ENCODE measurements around the genes CLTB and MXD3.

GRCh38 chr5:176359753-176360123, 1.8 kb downstream of the KIAA1191 start:
- RRBS: no CpG with 5 or more reads among the region's 4 CpGs
CAGE:
- cytosol, long polyA plus RNA: no peak
- long polyA plus RNA: no peak
- nucleus, long polyA plus RNA: no peak

DNA sequence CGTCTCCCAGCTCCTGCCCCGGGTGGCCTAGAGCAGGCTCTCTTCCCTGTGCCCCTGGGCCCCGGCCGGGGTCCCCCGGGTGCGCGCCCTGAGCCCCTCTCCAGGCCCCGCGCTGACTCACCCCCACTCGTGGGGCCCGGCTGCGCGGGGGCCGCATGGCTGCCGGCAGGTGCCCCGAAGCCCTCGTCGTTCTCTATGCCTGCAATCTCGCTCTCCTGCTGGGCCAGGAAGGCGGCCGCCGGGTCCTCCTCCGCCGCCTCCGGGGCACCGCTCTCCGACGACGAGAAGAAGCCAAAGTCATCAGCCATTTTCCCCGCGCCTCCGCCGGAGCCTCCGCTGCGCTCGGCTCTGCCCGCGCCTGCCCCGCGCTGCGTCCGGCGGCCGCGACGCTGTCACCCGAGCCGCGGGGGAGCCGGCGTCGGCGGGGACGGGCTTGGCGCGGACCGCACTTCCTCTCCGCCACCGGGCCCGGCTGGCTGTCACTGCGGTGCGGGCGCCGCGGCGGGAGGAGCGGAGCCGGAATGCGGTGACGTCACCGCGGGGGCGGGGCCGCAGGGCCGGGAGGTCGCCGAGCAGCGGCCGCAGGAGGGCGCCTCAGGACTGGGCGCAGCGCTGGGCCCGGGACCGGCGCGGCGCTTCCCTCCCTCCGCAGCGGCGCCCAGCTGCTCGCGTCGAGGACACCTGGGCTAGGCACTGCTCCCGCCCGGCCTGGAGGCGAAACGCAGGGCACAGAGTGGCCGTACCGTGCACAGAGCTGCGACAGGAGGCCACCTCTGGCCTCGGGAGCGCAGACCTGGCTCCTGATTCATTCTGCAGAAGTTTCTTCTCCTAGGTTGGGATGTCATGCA, at the start of gene CLTB:
CLTB (minus strand) TSS at position 484 of the 848 bp plus-strand sequence.
- RRBS: 2% methylated on average over 87 of the region's 102 CpGs
CAGE:
- cytosol, long polyA plus RNA: start-site peak on the minus strand centred at position 392 of the sequence, 274 bp wide, 866 and 1,067 reads in 2 replicates
- long polyA plus RNA: start-site peak on the minus strand centred at position 359 of the sequence, 93 bp wide, 644 and 606 reads in 2 replicates
- nucleus, long polyA plus RNA: no peak

- RRBS: 2% methylated on average over 17 of the region's 63 CpGs
CAGE:
- cytosol, long polyA plus RNA: no peak
- long polyA plus RNA: no peak
- nucleus, long polyA plus RNA: no peak
Observed at GRCh38 chr5:176446954-176448077, 869 bp upstream of the FAF2 start.

DNA sequence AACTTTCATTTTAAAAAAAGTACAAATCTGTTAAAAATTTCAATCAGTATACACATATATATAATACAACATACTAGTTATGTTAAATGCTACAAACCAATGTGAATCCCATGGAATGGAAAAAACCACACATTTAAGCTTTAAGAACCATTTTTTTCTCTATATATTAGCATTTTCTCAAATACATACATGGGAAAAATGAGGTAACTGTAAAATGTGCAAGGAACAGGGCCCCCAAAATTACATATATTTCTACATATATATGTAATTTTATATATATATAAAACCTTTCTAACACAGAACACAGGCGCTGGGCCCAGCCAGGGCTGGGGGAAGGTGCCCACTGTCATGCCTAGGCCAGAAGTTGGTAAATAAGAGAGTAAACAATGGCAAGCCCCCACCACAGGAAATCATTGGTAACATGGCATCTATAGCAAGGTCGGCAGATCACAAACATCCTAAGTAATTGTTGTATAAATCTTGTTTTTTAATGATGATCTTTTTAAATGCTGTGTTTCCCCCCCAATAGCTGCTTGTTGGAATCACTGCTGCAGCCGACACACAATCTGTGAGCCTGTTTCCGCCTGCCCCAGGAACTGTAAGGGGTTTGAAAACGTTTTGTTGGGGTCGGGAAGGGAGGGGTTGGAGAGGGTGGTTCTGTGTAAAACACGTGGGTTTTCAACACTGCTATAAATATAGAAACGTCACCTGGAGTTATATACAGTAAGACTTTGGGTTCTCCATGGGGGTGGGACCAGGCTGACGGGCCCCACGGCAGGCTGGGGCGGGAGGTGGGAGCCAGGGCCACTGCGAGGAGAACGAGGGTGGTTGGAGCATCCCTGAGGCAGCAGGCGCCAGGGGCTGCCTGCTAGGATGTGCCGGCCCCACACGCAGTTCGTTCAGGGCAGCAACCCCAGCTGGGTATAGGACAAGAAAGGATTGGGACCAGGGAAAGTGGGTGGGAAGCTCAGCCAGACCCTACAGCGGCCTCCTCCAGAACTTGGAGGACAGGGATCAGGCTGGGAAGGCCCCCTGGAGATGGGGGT, 10.1 kb downstream of the RNF44 start:
- RRBS: no CpG with 5 or more reads among the region's 18 CpGs
CAGE:
- cytosol, long polyA plus RNA: no peak
- long polyA plus RNA: no peak
- nucleus, long polyA plus RNA: no peak

- RRBS: no CpG with 5 or more reads among the region's 29 CpGs
CAGE:
- cytosol, long polyA plus RNA: no peak
- long polyA plus RNA: no peak
- nucleus, long polyA plus RNA: no peak
Observed at GRCh38 chr5:176529622-176530383, 7.4 kb downstream of the RNF44 start.

- RRBS: 2% methylated on average over 51 of the region's 118 CpGs
CAGE:
- cytosol, long polyA plus RNA: no peak
- long polyA plus RNA: no peak
- nucleus, long polyA plus RNA: no peak
Observed at GRCh38 chr5:176542903-176543758, 5.9 kb upstream of the RNF44 start.

DNA sequence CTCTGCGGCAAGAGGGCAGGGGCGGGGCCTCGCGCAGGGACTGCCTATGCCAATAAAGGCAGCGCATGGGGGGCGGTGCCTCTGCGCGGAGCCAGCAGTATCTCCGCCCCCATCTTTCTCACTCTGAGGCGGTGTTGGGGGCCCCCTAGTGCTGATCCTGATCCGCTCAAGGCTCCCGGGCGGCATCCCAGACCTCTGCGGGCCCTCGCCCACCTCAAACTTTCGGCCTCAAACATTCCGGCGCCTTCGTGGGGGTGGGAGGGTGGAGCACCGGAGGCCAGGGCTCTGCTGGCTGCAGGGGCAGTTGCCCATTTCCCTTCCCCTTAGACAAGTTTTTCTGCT, 9.3 kb upstream of the GPRIN1 start:
- RRBS: 4% methylated on average over 6 of the region's 20 CpGs
CAGE:
- cytosol, long polyA plus RNA: no peak
- long polyA plus RNA: no peak
- nucleus, long polyA plus RNA: no peak

DNA sequence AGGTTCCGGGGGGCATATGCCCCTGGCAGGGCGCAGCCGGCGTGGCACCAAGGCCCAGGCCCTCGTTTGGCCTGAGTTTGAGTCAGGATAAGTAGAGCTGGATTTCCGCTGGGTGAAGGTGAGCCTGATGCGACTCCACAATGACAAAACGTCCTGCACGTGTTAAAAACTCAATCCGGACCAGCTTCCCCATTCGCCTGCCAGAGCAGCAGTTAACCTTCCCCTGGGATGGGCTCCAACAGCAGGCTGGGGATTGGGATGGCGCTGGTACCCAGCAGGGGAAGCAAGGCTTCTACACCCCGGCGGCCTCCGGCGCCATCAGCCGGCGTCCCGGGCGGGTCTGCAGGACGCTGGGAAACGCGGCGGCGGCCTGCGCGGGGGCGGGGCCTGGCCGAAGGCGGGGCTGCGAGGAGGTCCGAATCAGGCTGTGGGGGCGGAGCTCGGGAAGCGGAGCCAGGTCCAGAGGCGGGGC, 410 bp upstream of the TSPAN17 start:
- RRBS: 49% methylated on average over 4 of the region's 36 CpGs
CAGE:
- cytosol, long polyA plus RNA: no peak
- long polyA plus RNA: no peak
- nucleus, long polyA plus RNA: no peak

- RRBS: no CpG with 5 or more reads among the region's 24 CpGs
CAGE:
- cytosol, long polyA plus RNA: no peak
- long polyA plus RNA: no peak
- nucleus, long polyA plus RNA: no peak
Observed at GRCh38 chr5:176657899-176658832, 10.9 kb downstream of the TSPAN17 start.

- RRBS: no CpG with 5 or more reads among the region's 1 CpG
CAGE:
- cytosol, long polyA plus RNA: no peak
- long polyA plus RNA: no peak
- nucleus, long polyA plus RNA: no peak
Observed at GRCh38 chr5:177152989-177153578, 19.5 kb downstream of the NSD1 start.

DNA sequence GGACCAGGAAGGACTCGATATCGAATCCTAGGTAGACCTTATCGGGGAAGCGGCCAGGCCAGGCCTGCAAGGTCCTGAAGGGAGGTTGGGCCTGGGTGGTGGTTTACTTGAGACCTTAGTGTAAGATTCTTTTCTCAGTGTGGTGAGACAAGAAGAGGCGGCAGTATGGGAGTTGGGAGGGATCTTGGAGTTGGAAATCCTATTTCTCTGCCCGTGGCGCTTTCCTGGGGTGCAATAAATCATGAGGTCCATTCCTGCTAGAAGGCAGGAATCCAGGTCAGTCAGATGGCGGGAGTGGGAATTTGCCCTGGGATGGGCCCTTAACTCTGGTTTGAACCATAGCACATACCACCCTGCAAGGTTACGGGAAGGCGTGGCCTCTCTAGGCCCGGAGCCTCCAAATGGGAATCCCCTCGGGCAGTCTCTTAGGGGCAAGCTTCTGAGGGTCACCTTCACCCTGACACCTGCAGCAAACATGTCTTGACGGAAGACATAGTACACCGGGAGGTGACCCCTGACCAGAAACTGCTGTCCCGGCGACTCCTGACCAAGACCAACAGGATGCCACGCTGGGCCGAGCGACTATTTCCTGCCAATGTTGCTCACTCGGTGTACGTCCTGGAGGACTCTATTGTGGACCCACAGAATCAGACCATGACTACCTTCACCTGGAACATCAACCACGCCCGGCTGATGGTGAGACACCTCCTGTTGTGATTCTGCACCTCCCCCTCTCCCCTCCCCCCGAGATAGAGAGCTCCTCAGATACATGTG, 743 bp downstream of the PRELID1 start:
- RRBS: 8% methylated on average over 2 of the region's 24 CpGs
CAGE:
- cytosol, long polyA plus RNA: no peak
- long polyA plus RNA: no peak
- nucleus, long polyA plus RNA: no peak

DNA sequence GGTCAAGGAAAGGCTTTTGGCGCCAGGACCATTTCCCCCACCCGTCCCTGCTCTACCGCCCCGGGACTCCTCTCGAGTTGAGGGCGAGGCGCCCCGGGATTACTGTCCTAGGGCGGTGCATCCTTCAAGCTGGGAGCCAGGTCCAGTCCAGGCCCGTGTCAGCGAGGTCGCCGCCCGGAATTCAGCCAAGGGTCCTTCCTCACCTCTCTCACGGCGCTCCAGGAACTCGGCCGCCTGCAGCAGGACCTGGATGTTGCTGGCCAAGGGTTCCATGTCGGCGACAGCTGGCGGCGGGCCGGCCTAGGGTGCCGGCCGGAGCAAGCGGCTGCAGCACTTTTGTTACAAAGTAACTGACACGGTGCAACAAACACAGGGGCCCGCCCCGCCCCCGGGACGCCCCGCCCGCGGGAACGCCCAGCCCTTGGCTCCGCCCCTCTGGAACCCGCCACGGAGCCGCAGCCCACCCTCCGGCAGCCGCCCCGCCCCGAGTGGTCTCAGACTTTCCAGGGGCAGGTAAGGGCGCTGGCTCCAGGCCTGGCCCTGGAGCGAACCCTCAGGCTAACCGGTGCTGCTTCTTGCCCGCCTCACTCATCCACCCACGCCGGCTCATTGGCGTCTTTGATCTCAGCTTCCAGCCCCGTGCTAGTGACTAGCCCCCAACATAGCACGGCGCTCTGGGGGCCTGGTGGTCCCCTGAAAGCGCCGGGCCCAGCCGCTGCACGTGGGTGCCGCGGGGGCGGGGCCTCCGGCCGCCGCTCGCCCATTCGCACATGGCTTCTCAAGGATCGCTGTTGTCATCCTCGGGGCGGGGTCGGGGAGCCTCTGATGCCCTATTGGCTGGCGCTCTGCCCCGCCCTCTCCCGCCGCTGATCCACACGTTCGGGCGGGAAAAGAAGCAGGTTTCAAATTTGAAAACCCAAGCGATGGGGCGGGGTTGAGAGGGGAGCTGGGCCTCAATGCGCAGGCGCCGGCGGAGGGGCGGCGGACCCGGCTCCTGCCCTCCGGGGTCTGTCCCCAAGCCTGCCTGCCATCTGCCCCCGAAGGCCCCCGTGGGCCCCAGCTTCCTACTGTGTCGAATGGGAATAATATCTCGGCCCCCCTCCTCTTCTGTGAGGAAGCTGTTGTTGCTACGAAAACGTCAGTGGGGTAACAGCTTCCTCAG, at the start of gene MXD3:
MXD3 (minus strand) TSS at position 341 of the 1,162 bp plus-strand sequence.
- RRBS: 2% methylated on average over 38 of the region's 92 CpGs
CAGE:
- cytosol, long polyA plus RNA: start-site peak on the minus strand centred at position 355 of the sequence, 50 bp wide, 98 and 78 reads in 2 replicates
- long polyA plus RNA: start-site peak on the minus strand centred at position 370 of the sequence, 67 bp wide, 136 and 53 reads in 2 replicates
- nucleus, long polyA plus RNA: no peak

DNA sequence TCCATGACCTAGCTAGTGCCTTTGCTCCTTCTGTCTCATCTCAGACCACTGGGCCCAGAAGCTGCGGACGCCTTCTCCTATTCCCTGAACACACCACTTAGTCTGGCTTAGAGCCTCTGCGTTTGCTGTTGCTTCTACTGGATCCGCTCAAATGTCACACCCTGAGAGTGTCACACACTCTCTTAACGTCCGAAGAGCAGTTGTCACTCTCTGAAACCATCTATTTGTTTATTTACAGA, 1.3 kb upstream of the GRK6 start:
- RRBS: no CpG with 5 or more reads among the region's 6 CpGs
CAGE:
- cytosol, long polyA plus RNA: no peak
- long polyA plus RNA: no peak
- nucleus, long polyA plus RNA: no peak

DNA sequence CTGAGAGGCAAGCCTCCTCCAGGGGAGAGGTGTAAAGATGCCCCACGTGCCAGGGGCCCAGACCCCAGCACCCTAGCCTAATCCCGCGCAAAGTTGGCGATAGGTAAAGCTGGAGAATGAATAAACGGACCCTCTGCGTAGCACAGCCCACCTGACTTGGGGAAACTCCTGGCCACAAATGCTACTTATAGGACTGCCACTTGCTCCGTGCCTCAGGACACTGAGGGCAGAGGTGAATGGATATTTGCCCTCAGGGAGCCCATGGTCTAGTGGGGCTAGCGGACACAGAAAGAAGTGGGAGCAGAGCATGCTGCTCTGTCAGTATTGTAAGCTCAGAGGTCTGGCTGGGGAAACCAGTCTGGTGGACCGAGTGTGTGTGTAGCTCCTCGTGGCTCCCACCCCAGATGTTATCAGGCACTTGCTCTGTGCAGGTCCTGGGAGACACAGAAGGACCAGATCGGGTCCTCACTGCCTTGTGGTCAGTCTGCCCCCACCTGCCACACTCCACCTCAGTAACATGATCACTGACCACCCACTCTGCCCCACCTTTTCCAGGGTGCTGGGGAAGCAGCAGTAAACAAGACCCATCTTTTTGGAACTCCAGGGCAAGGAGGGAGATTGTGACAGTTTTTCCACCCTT, 841 bp downstream of the GRK6 start:
- RRBS: no CpG with 5 or more reads among the region's 11 CpGs
CAGE:
- cytosol, long polyA plus RNA: no peak
- long polyA plus RNA: no peak
- nucleus, long polyA plus RNA: no peak

GRCh38 chr5:177447488-177448371, 1.1 kb downstream of the PRR7 start:
- RRBS: no CpG with 5 or more reads among the region's 32 CpGs
CAGE:
- cytosol, long polyA plus RNA: no peak
- long polyA plus RNA: no peak
- nucleus, long polyA plus RNA: no peak

DNA sequence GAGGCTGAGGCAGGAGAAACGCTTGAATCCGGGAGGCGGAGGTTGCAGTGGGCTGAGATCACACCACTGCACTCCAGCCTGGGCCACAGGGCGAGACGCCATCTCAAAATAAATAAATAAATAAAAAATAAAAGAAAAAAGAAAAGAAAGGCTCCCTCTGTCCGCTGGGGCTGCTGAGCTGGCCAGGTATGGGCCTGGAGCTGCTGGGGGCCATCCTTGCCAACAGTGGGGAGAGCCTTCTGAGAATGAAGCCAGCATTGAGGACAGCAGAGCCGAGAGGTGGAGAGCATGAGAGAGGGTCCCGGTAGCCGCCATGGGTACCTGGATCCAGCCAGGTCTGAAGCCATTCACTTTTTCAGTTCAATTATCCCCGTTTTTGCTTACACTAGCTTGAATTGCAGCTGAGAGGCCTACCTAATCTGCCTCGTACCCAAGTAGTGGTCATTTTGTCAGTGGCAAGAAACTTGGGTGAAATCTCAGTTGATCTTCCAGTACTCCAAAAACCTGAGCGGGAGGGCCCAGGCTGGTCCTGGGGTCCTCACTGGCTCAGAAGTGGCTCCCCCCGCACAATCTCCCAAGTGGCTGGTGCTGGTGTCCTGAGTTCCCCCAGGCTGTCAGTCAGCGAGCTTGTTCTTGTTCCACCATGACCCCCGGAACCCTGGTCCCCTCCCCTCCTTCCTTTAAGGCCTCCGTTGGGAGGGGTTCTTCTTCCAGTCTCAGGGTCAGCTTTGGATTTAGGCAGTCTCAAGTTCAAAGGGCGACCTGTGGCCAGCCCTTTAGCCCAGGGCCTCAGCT, 4.1 kb upstream of the DBN1 start:
- RRBS: no CpG with 5 or more reads among the region's 17 CpGs
CAGE:
- cytosol, long polyA plus RNA: no peak
- long polyA plus RNA: no peak
- nucleus, long polyA plus RNA: no peak

- RRBS: no CpG with 5 or more reads among the region's 20 CpGs
CAGE:
- cytosol, long polyA plus RNA: no peak
- long polyA plus RNA: no peak
- nucleus, long polyA plus RNA: start-site peak on the plus strand at chr5:177511742-177511915, 26 and 20 reads in 2 replicates
Observed at GRCh38 chr5:177511574-177512275, 2.1 kb upstream of the DOK3 start.

DNA sequence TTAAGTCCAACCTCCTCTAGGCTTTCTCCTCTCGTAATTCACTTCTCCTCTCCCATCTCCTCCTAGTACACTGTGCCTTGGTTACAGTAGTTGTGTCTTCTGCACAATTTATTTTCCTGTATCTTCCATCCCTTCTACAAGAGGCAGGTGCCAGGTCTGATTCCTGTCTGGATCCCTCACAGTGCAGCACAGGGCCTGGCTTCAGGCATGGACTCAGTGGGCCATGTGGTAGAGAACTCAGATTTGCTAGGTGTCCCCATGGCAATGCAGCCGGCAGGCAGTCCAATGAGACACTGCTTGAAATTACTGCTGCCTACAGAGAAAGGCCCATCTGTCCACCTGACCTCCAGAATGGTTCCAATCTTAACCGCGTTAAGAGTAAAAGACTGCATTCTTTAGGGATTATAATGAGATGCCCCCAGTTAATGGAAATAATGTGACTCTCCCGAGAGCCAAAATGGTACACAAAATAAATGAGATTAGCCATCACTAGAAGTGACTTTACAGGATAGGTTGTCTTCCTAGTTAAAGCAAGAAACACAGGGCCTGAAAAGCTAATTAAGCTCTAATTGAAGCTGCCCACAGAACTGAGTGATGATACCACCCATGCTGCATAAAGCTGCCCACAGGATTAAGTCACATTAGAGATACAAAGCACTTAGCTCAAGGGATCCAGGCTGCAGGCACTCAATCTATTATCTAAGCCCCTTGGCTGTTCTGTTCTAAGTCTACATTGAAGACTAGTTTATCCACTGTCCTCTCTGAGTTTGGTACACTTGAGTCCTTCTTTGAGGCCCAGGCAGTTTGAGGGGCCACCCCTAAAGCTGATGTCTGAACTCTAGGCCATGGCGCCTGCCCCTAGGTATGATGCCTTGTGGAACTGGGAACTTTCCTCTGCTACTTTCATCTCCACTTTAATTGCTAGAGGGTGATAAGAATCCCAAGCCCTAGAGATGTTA, 11.4 kb downstream of the FAM193B start:
- RRBS: no CpG with 5 or more reads among the region's 6 CpGs
CAGE:
- cytosol, long polyA plus RNA: no peak
- long polyA plus RNA: no peak
- nucleus, long polyA plus RNA: no peak

DNA sequence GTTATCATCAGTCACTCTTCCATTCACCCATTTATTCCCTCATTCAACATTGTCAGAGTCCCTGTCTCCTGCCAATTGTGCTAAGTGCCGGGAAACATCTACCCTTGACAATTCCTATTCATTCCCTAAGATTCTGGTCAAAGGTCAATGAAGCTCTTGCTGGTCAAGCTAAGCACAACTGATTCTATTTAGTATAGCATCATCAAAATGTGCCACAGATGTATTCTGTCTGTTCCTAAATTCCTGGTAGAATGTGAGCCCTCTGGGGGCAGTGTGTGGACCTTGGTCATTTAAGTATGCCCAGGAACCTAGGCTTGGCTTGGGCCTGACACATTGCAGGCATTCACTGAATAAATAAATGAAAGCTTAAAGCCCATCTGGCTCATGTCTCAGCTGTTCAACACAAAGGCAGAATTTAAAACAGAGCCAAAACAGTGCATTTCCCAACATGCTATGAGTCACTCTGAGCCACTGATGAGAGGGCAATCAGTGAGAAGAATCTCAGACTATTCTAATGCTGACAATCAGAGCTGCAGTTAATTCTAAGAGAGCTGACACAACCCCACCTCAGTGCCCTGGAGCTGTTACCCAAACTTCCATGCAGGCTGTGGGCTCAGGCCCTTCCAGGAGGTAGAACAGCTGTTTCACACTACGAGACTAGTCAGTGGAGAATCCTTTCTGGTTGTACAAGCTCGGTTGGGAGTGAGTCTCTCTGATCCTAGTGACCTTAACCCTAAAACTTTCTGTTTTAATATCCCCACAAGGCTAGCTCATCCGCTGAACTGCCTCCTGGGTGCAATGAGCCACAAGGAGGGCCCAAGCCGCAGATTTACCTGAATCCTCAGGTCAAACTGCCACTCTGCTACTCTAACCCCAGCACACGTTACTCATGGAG, 8.0 kb downstream of the FAM193B start:
- RRBS: no CpG with 5 or more reads among the region's 6 CpGs
CAGE:
- cytosol, long polyA plus RNA: no peak
- long polyA plus RNA: no peak
- nucleus, long polyA plus RNA: no peak

DNA sequence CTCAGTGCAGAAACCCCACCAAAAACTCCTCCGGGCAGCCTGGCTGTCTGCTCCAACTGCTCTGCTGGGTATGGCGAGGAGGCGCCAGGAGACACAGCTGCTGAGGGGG, 830 bp downstream of the FAM193B start:
- RRBS: no CpG with 5 or more reads among the region's 3 CpGs
CAGE:
- cytosol, long polyA plus RNA: no peak
- long polyA plus RNA: no peak
- nucleus, long polyA plus RNA: no peak

All from IMR-90 (cell line).